ENCODE measurements around a stretch of chr11.

- PRO-cap: no peak
Observed at GRCh38 chr11:78170091-78170770, 18.2 kb downstream of the KCTD21 start.

- PRO-cap: no peak
Observed at GRCh38 chr11:78217783-78219006, 29.5 kb downstream of the USP35 start.

- PRO-cap: no peak
Observed at GRCh38 chr11:78224452-78224752, 35.7 kb downstream of the USP35 start.

GRCh38 chr11:78283717-78284841 is 95.4 kb downstream of the USP35 start:
- PRO-cap: no peak

DNA sequence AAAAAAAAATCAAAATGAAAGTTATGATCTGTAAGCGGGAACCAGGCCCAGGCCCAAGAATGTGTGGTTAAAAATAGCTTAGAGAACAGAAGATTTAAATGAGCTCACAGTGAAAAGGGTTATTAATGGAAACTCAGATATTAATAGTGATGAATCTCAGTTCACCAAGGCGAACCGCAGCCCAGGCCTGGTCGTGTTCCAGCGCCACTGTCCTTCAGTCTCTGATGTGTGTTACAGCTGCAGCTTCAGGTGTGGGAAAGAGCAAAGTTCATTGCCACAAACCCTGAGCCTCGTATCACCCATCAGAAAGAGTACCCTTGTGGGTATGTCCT is 107.1 kb downstream of the GAB2 start:
- PRO-cap: no peak

DNA sequence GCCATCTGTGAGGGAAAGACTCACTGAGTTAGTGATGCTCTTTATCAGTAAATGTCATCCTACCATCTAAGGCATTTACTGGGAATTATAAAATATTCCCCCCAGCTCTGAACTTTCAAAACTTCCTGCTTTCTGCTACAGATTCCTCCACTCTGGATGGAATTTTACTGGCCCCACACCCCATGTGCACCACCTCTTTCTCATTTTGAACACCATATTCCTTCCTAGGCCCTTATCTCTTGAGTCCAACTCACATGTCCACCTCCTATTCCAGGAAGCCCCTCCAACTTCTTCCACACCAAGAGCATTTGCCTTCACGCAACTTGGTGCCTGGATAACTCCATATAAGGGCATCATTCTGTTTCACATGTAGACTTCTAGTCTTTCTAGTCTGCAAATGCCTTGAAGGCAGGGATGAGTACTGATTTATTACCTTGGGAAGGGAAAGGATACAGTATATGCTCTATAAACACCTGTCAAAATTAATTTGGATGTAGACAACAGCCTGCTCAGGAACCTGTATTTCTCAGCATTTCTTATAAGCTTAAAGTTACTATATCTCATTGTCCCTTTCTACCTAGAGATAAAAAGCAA is 17.5 kb downstream of the GAB2 start:
- PRO-cap: no peak

GRCh38 chr11:78416154-78416808 is 1.3 kb downstream of the GAB2 start:
- PRO-cap: bidirectional peak, plus-strand start at chr11:78416505, minus-strand start at chr11:78416475

GRCh38 chr11:78426300-78426499 is 8.6 kb upstream of the GAB2 start:
- PRO-cap: no peak

DNA sequence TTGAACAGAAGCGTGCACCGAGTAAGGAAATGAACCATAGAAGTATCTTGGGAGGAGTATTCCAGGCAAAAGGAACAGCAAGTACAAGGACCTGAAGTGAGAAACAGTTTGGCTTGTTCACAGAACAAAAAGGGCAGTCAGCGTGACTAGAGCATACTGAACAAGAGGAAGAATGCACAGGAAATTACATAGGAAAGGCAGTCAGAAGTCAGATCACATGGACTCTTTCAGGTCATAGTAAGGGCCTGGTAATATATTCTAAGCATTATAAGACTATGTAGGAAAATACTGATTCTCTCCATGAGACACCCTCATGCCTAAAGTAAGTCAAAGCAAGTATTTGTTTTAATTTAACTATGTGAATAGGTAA is 52.3 kb upstream of the GAB2 start:
- PRO-cap: no peak

DNA sequence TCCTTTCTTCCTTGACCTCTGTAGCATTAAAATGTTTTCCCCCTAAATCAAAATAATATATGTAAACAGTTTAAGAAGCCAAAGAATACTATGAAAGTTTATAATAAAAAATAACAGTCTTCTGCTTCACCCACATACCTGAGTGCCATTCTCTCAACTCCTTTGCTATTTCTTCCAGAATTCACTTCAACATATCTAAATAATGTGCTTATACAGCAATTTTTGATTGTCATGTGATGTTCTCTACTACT is 258.4 kb upstream of the NARS2 start:
- PRO-cap: bidirectional peak, plus-strand start outside the sequence, minus-strand start at position 164 of the sequence

DNA sequence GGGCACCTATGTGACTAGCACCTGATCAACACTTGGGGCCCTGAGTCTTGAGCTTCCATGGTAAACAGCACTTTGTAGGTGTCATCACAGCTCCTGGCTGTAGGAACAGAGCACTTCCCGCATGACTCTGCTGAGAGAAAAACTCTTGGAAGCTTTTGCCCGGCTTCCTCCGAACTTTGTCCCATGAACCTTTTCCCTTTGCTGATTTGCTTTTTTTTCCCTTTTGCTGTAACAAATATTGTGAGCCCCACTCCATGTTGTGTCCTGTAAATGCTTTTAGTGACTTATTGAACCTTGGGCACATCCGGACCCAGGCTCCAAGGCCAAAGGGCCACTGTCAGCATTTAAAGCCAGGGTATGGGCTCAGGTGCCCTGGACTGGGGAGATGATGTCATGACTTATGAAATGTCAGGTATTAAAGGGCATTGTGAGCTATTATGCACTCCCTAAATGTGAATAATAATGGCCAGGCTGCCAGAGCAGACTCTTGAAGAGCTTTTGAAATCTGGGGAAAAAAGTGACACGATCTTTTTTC is 391.0 kb downstream of the TENM4 start:
- PRO-cap: no peak

- PRO-cap: no peak
Observed at GRCh38 chr11:80828718-80828917, 1387.8 kb upstream of the TENM4 start.

GRCh38 chr11:82970473-82971075 is 69.0 kb downstream of the DDIAS start:
- PRO-cap: no peak

DNA sequence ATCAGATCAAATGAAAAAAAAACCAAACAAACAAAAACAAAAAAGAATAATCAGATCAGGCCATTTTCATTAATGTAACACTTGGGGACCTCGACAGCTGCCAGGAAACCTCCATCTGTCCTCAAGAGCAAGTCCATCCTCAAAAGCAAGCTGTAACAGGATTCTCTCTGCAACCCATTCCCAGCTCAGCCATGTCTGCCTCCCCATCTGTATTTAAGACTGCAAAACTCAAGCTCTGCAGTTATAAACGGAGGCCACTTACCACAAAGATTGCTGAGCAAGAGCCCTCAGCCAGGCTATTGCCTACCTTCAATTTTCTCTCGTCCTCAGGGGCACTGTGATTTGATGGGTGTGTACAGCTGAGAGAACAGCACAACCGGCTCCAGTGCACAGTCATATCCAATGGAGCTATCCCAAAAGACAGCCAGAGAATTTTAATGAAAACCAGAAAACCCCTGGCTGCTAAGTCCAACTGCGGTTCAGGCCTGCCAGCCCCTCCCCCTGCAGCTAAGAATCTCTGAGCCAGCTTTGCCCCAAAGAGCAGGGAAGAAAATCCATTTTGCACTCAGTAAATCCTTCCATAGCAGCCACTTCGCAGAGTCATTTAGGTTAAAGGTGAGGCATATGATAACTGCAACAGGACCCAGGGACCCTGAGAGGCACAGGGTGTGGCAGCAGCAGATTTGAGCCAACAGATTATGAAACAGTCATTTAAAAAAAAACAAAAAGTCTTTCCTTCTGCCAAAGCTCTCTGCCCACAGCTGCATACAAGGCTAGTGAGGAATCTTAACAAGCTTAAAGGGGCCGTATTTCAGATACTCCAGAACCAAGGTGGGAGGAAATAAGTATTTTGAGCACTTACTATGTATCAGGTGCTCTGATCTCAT is 37.6 kb downstream of the RAB30 start:
- PRO-cap: no peak

DNA sequence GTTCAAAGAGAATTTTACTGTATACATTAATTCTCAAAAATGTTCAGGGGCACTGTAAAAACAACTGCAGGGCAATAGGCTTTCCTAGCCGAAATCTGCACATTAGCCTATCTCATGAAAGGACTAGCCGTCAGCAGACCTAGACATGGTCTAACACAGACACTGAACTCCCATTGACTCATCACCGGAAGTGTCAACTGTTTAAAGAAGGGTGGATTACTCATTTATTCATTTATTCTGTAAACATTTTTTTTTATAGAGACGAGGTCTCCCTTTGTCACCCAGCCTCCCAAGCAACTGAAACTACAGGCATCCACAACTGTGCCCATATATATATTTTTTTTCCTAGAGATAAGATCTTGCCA is 26.7 kb downstream of the RAB30 start:
- PRO-cap: no peak

GRCh38 chr11:83061909-83062464 is 9.7 kb downstream of the RAB30 start:
- PRO-cap: no peak

- PRO-cap: no peak
Observed at GRCh38 chr11:83070110-83070274, 1.7 kb downstream of the RAB30 start.

GRCh38 chr11:83128744-83129133 is 28.2 kb upstream of the PCF11 start:
- PRO-cap: no peak

- PRO-cap: no peak
Observed at GRCh38 chr11:83162971-83164141, 6.4 kb downstream of the PCF11 start.

DNA sequence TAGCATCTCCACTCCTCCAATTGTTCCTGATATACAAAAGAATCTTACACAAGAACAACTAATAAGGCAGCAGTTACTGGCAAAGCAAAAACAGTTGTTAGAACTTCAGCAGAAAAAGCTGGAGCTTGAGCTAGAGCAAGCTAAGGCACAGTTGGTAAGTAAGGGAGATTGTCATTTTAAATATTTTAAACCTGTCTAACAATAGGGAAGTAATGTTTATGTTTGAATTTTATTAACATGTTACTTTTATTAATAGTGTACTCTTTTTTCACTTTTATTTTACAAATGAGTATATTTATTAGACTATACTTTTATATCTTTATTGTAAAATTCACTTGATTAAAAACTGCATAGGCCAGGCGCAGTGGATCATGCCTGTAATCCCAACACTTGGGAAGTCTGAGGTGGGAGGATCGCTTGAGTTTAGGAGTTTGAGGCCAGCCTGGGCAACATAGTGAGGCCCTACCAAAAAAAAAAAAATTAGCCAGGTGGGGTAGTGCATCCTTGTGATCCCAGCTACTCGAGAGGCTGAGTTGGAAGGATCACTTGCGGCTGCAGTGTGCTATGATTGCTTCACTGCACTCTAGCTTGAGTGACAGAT is 7.4 kb downstream of the PCF11 start:
- PRO-cap: no peak

Data from anterior vena cava (tissue), 1 donor.